ENCODE measurements around the gene SLC19A1.

DNA sequence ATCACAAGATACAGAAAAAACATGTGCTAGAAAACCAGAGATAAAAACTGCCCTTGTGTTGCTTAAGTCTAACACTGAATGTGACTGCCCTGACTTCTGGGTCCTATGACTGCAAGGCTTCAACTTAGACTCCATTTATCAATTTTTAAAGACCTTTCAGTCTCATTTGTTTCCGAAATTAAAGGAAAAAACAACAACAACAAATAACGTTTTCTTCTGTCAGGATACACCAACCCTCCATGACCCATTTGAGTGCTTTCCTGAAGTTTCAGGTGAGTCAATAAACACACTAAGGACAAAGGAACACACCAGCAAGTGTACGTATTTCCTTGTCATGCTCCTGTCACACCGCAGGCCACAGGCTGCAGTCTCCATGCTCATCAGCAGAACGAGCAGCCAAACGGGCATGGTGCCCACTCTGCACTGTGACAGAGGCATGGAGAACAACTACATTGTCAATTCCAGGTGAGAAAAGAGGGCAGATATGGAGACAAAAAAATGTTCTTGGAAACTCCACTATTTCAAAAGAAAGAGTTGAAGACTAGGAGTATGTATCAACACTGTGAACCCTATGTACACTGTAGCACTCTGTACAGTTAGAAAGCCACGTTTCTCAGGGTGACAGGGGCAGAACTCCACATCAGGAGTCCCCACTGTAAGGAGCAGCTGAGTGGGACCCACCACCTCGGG is 2.7 kb downstream of the PTTG1IP start:
- RRBS: no CpG with 5 or more reads among the region's 8 CpGs

GRCh38 chr21:44882134-44882936 is 8.8 kb upstream of the PTTG1IP start:
- RRBS: no CpG with 5 or more reads among the region's 18 CpGs

- RRBS: 67% methylated on average over 2 of the region's 23 CpGs
These were observed 9.4 kb downstream of the ITGB2 start for GRCh38 chr21:44911074-44911828.

DNA sequence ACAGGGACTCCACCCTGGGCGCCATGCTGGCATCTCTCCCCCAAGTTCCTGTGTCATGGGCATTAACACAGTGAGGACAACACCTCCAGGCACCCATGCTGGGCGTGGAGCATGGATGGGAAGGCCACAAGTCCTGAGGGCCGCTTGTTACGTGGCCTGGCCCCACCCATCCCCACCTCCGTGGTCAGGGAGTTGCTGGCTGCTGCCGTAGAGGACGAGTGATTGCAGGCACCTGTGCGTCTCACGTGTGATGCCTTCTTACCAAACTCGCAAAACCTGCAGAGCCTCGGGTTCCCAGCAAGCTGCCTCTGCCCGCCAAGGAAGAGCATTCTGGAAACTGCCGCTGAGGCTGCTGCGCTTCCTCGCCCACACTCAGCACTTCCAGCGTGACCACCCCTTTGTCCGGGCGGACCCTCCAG is 60.3 kb downstream of the SLX9 start:
- RRBS: 88% methylated on average over 2 of the region's 18 CpGs

DNA sequence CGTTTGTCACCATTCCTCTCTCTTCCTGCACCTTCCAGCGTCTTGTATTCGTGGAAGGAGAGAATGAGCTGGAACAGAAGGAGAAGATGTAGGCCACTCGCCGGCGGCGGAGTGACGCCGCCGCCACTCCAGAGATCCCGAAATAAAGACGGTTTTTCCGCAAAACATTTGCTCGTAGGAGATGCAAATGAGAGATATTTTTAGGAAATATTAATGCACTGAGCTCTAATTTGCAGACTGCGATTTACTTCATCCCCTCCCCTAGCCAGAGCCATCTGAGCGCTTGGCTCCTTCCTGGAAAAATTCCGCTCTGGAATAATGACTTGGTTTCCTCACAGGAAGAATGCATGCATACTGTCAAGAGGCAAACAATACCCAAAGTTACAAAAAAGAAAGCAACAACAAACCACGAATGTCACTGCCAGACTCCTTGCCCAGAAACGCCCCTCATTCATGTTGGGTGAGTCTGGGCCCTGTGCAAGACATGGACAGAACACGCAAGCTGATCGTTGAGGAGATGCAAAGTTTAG is 18.0 kb upstream of the ADARB1 start:
- RRBS: no CpG with 5 or more reads among the region's 21 CpGs

- RRBS: no CpG with 5 or more reads among the region's 10 CpGs
These were observed 60.6 kb downstream of the ADARB1 start for GRCh38 chr21:45134747-45135608.

DNA sequence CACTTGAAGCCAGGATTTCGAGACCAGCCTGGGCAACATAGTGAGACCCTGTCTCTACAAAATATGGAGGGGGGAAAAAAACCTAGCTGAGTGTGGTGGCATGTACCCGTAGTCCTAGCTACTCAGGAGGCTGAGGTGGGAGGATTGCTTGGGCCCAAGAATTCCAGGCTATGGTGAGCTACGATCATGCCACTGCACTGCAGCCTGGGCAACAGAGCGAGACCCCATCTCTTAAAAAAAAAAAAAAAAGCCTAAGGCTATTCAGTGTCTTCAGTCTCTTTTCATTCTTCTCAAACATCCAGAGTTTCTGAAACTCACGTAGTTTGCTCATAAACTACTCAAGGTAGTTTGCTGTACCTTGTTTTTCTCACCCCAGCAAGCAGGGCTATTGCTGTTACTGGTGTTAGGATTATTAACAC is 37.9 kb downstream of the POFUT2 start:
- RRBS: no CpG with 5 or more reads among the region's 5 CpGs

GRCh38 chr21:45262336-45263005 is 25.2 kb downstream of the POFUT2 start:
- RRBS: no CpG with 5 or more reads among the region's 13 CpGs

DNA sequence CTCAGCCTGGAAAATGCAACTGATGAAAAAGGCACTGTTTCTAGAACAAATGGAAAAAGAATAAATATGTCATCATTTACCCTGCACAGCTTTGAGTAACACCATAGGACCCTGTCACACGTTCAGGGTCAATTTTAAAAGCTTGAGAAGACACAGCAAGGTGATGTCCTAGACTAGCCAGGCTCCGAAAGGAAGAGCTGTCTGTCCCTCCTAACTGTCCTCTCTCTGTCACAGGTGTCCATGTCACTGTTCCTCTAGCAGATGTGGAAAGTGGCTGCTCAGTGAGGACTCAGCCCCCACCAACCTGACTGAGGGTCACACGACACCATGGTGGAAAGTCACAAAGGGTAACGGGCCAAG is 23.7 kb downstream of the POFUT2 start:
- RRBS: no CpG with 5 or more reads among the region's 4 CpGs

DNA sequence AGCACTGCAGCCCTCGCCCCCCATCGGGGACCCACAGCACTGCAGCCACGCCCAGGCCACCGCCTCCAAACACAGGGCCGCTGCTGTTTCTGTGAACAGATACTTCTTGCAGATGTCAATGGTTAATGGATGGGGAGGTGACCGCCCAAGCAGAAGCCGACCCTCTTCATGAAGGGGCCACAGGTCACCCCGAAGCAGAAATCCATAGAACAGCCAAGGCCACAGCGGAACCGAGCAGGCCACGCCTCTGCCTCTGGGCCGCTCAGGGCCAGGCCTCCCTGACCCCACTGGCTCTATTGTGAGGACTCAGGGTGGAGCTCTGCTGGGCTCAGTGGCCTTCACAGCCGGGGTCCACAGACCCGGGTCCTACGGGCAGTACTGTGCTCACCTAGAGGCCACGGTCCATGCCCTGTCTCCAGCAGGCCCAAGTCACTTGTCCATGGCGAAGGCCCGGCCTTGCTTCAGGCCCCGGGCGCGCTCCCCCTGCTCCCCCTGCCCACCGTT is 4.1 kb upstream of the POFUT2 start:
- RRBS: 55% methylated on average over 8 of the region's 22 CpGs

DNA sequence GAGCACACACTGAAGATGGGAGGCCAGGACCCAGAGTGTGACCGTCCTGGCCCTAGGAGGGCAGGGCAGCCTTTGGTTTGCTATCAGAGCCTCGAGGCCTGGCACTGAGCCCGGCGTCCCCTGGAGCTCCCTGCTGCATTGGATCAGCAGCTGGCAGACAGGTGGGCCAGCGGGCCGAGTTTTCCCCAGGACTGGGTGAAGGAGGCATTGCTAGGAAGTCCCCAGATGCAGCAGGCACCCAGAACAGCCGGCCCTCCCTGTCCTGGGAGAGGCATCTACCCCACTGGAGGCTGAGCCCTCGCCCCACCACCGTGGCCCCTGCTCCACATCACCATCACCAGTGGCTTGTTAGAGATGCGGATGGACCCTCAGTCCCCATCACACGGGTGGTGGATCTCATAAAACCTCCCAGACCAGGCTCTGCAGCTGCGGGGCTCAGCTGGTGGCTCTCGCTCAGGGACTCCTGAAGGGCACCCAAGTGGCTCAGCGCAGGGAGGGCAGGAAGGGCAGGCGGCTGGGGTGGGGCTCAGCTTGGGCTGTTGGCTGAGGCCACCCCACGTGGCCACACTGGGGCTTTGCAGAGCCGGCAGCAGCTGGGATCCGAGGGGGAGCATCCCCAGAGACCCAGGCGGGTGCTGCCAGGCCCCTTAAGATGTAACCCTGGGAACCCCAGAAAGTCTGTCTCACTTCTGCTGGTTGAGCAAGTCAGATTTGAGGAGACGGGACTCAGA is 32.8 kb upstream of the POFUT2 start:
- RRBS: no CpG with 5 or more reads among the region's 20 CpGs

DNA sequence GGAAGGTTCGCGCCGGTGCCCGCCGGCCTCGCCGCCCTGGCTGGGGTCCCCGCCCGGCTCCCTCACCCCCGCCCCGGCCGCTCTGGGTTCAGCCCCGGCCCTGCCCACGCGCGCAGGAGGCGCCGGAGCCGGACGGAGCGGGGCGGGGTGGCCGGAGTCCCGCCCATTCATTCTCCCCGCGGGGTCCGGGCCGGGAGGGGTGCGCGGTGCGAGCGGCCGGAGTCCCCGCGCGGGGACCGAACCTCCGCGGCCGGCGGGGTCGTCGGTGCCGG is 464 bp downstream of the COL18A1 start:
- RRBS: 4% methylated on average over 1 of the region's 44 CpGs

DNA sequence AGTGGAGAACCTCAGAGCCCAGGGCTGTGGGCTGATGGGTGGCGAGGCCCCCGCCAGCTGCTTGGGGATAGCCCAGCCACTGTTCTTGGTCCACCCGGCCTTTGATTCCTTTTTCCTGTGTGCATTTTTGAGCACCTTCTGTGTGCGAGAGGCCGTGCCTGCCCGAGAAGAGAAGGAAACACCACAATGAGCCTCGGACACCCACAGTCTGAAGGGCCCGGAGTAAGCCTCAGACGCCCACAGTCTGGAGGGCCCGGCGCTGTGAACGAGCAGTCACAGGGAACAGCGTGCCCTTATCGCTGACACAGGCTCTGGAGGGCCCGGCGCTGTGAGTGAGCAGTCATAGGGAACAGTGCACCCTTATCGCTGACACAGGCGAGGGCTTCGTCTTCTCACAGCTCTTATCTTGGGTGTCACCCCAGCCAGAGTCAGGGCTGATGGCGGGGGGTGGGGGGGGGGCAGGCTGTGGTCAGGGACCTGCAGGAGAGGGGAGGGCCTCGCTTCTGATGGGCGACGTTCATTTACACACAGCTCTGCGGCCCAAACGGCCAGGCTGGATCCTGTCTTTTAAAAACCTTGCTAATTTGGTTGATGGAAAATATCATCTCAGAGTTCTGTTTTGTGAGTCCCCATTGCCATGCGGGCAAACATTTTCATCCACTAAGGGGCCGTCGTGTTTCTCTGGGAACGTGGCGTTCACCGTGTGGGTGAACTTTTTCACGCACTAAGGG is 6.5 kb downstream of the COL18A1 start:
- RRBS: 82% methylated on average over 4 of the region's 32 CpGs

GRCh38 chr21:45412677-45413244 is 7.8 kb downstream of the COL18A1 start:
- RRBS: no CpG with 5 or more reads among the region's 14 CpGs

DNA sequence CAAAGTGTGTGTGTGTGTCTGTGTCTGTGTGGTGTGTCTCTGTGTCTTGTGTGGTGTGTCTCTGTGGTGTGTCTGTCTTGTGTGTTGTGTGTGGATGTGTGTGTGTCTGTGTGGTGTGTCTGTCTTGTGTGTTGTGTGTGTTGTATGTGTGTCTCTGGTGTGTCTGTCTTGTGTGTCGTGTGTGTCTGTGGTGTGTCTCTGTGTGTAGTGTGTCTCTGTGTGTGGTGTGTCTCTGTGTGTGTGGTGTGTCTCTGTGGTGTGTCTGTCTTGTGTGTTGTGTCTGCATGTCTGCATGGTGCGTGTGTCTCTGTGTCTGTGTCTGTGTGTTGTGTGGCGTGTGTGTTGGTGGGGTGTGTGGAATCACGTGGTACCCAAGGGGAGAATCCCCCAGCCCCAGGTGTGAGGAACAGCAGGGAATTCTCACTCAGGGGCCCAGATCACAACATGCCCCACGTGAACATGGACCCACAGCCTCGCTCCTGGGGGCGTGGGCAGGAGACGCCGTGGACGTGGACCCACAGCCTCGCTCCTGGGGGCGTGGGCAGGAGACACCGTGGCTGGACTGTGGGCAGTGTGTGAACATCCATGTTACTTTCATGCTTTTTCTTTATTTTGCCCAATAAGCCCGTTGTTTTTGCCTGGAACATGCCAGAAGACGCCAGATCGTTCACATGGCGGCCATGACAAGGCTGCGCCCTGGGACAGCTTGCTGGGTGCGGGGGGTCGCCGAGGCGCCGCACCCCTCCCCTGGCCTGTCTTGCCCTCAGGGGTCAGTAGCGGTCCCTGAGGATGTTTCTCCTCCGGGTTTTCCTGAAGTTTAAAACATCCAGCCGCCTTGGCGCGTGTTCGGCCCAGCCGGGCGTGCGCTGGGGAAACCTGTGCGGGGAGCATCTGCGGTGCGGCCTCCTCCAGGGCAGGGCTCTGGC is 67.7 kb downstream of the SLC19A1 start:
- RRBS: 95% methylated on average over 6 of the region's 35 CpGs

GRCh38 chr21:45534448-45535299 is 7.6 kb downstream of the SLC19A1 start:
- RRBS: no CpG with 5 or more reads among the region's 31 CpGs

- RRBS: 2% methylated on average over 23 of the region's 62 CpGs
These were observed 616 bp downstream of the SLC19A1 start for GRCh38 chr21:45541400-45542247.

- RRBS: 8% methylated on average over 55 of the region's 113 CpGs
These were observed at the start of gene SLC19A1 for GRCh38 chr21:45542248-45543302. Gene SLC19A1, minus strand, starts transcription at chr21:45542440.

DNA sequence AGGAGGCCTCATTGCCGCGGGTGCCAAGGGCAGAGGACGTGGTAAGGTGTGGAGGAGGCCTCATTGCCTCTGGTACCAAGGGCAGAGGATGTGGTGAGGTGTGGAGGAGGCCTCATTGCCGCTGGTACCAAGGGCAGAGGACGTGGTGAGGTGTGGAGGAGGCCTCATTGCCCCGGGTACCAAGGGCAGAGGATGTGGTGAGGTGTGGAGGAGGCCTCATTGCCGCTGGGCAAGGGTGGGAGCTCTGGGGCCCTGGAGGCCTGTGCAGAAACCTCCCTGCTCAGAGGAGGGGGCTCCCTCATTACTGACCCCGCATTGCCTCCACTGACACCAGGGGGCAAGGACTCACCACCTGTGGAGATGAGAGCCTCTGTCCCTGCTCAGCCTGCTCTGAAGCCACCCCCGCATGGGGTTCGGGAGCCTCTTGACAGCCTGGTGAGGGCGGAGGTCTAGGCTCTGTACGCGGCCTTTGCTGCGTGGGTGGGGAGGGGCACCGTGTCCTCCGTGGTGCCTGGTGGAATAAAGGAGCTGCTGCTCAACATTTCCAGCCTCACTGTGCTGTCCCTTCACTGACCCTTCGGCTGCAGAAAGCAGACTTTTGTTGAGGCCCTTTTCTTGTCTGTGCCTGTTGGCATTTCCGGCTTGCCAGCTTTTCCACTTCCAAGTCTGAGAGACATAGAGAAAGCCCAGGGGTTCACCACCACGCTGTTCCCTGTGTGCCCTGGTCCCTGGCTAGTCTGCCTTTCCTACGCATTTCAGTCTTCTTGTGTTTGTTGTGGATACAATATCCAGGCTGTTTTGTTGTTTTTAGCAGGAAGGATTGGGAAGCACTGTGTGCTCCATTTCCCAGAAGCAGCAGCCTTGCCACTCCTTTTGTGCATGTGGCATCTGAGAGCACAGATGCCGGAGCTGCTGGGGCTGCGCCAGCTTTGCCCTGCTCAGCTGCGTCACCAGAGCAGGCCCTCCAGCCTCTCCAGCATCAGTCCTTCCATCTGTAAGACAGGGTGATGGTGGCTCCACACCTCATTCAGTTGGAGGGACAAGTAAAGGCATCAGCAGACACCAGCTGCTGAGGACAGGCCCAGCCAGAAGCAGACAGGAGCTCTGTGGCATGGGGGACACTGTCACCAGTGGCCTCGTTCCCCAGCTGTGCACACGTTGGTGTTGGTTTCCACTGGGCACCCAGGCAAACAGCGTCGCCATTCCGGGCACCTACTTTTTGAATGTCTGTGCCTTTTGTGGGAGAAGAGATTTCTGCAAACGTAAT is 94.7 kb upstream of the COL6A1 start:
- RRBS: no CpG with 5 or more reads among the region's 29 CpGs

DNA sequence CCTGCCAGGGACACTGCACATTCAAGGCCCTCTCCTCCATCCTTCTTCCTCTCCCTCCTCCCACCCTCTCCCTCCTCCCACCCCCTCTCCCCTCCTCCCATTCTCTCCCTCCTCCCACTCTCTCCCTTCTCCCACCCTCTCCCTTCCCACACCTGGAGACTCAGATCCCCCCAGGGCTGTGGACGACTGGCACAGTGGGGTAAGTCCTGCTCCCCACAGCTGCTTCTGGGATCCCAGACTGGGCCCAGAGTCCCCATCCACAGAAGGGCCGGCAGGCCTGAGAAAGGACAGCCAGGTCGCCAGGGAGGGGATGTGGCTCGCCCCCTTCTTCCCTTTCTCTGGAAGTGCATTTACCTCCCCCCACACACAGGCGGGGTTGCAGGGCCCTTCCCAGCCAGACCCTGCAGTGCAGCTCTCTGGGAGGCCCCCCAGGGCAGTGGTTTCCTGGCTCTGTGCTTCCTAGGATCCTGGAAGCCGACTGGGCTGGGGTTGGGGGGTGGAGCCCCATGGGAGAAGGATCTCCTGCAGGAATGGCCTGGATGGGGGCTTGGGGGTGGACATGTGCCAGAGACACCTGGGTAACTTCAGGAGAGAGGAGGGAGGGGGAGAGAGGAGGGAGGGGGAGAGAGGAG is 4.3 kb upstream of the COL6A1 start:
- RRBS: no CpG with 5 or more reads among the region's 6 CpGs